Metastatic Liver Carcinoma in the Lung (tissue), 2 donors: ENCODE data around the genes IFRD2, TUSC2, ZMYND10 and RBM15B.

- PRO-cap, 2 experiments, result no peak in any of the 2 experiments
These were observed 825 bp upstream of the AMIGO3 start for GRCh38 chr3:49720149-49720869.

DNA sequence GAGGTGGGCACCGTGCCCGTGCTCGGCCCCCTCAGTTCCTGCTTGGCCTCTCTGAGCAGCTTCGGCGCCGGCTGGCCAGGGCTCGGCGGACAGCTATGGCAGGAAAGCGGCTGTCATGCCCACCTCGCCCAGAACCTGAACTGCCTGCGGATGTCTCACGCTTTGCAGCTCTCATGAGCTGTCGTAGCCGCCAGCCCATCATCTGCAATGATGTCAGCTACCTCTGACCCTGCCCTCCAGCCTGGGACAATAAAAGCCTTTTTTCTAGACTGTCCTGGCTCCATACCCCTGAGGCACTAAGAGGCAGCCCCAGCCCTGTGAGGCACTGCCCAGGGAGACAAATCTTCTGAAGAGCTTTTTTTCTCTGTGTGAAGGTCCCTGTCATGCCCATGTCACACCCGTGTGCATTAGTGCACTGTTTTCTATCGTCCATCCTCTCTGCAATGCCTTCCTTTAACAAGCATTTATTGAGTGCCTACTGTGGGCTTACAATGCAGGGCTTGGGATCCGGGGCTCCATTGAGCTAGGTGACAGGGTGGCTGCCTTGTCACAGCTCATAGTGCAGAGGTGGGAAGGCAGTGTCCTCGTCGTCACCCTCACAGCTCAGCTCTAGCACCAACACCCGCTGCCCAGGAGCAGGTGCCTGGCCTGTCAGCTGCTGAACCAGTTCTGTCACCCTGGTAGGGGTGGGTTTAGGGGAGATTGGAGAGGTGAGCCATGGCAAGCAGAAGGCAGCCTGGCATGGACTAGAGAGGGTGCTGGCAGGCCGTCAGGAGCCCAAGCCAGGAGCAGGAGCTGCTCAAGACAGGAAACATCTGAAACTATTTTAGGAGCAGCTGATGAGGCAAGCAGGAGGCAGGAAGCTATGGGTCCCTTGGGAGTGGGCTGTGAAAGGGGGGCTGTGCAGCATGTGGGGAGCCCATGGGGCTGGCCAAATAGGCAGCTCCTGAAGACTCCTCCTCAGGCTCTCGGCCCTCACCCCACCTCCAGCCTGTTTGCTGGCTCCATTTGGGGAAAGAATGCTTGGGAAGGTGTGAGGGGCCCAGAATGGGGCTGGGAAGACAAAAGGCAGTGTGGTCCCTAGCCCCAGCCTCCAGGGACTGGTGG is 2.1 kb downstream of the INKA1 start:
- PRO-cap, 2 experiments, result peak in 1 of 2 experiments; most common minus-strand start position 137 of the sequence (in 1)

DNA sequence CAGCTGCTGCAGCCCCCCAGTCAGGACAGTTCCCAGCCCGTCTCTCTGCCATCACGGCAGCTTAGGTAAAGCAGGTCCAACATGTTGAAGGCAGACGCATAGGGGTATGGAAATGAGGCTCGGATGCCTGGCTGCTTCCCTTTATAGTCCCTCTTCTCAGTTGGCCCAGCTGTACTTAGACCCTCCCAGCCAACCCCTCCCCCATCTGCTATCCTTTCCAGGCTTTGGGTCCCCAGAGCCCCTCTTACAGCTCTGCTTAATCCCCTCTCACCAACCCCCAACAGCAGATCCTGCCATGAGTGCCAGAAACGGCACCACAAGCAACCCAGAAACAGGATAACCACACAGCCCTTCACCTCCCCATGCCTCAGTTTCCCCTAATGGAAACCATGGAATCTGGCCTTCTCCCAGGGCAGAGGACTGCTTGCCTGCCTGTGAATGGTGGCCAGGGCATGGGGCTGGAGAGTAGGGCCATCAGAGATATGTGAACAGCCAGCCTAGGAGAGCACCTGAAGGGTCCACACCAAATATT is 1.6 kb downstream of the CAMKV start:
- PRO-cap, 2 experiments, result no peak in any of the 2 experiments

- PRO-cap, 2 experiments, result no peak in any of the 2 experiments
These were observed 3.9 kb upstream of the CAMKV start for GRCh38 chr3:49873438-49874076.

GRCh38 chr3:50157743-50158572 is 2.8 kb downstream of the SEMA3F start:
- PRO-cap, 2 experiments, result no peak in any of the 2 experiments

- PRO-cap, 2 experiments, result no peak in any of the 2 experiments
These were observed 12.1 kb downstream of the SEMA3F start for GRCh38 chr3:50167137-50167706.

- PRO-cap, 2 experiments, result peak in 1 of 2 experiments; most common plus-strand start chr3:50195226 (in 1); most common minus-strand start chr3:50195089 (in 1)
These were observed 3.4 kb downstream of the GNAT1 start for GRCh38 chr3:50194631-50195293.

- PRO-cap, 2 experiments, result no peak in any of the 2 experiments
These were observed 9.3 kb downstream of the GNAI2 start for GRCh38 chr3:50245265-50245782.

- PRO-cap, 2 experiments, result peak in 1 of 2 experiments; most common minus-strand start chr3:50246650 (in 1)
These were observed 10.6 kb downstream of the GNAI2 start for GRCh38 chr3:50246512-50247094.

DNA sequence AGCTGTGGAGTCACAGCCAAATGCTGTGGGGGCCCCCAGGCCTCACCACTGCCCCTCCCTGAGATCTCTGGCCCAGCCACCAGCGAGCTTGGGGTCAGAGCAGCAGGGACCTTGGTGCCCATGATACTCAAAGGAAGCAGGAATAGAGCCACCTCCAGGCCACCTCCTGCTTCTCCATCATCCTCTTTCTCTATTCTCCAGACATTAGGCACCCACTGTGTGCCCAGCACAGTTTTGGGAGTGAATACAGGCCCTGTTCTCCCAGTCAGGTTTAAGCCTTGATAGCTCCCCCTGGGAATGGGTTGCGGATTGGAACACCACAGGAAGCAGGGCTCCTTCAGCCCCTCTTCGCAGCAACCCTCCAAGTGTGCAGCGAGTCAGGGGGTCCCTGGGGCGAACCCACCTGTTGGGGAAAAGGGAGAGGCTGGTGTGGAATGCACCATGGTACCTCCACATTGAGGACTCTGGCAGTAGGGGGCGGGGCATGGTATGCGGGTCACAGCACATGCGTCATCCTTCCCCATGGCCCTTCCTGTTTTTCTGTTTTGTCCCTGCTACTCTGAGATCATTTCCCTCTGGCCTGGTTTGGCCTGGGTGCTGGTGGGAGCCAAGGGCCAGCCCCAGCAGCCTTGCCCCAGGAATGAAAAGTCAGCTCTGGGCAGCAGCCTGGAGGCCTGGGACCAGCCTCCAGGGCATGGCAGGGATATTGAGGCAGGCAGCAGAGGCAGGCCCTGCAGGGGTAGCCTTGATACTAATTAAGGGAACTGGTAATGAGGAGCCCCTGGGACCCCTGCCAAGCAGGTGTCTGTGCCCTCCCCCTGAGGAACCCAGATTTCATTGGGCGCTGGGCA is 14.2 kb upstream of the SEMA3B start:
- PRO-cap, 2 experiments, result peak in 1 of 2 experiments; most common plus-strand start position 576 of the sequence (in 1); most common minus-strand start position 457 of the sequence (in 1)

- PRO-cap, 2 experiments, result no peak in any of the 2 experiments
These were observed 3.5 kb upstream of the LSMEM2 start for GRCh38 chr3:50275244-50275943.

DNA sequence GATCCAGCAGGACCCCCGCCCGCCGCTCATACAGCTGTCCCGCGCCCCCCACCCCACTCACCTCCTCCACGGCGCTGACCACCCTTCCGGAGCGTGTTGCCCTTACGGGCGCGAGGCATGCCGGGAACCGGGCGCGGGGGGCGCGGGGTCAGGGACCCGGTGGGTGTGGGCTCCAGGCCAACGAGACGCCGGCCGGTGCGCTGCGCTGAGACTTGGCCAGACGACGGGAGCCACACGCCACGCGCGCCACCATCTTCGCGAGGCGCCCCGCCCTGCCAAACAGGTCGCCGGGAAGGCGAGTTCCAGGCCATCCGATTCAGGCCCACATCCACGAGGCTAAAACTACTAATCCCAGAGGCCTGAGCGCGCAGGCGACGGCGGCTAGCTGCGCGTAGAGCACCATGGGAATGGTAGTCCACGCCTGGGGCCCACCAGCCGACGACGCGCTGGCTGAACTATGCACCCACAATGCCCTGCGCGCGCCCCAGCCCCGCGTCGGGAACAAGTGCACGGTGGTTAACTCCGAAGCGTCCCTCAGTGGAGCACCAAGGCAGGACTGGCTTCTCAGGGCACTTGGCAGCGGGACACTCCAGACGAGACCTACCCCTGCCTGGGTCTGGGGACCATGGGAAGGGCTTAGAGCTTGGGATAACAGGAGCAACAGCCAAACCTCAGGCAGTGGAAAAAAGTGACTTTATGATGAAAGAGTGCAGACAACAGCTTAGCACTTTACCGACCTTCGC is at the start of gene IFRD2:
Gene IFRD2 (minus strand): TSS at position 274 of the 743 bp plus-strand sequence.
- PRO-cap, 2 experiments, result peak in 2 of 2 experiments; most common plus-strand start position 487 of the sequence (in 1); most common minus-strand start position 274 of the sequence (in 1)

- PRO-cap, 2 experiments, result peak in 2 of 2 experiments; most common plus-strand start chr3:50328344 (in 2); most common minus-strand start chr3:50328219 (in 2)
These were observed at the start of gene TUSC2 for GRCh38 chr3:50327869-50328935. Gene TUSC2, minus strand, starts transcription at chr3:50328223.

GRCh38 chr3:50336914-50337916 is 3.4 kb downstream of the RASSF1 start:
- PRO-cap, 2 experiments, result peak in 2 of 2 experiments; most common plus-strand start chr3:50337622 (in 1); most common minus-strand start chr3:50337292 (in 1)

GRCh38 chr3:50345602-50346284 is at the start of gene ZMYND10:
Gene ZMYND10, minus strand, starts transcription at chr3:50345732.
- PRO-cap, 2 experiments, result no peak in any of the 2 experiments

GRCh38 chr3:50638320-50638636 is 21.3 kb downstream of the MAPKAPK3 start:
- PRO-cap, 2 experiments, result no peak in any of the 2 experiments

GRCh38 chr3:50673430-50673884 is 1.3 kb upstream of the DOCK3 start:
- PRO-cap, 2 experiments, result no peak in any of the 2 experiments

DNA sequence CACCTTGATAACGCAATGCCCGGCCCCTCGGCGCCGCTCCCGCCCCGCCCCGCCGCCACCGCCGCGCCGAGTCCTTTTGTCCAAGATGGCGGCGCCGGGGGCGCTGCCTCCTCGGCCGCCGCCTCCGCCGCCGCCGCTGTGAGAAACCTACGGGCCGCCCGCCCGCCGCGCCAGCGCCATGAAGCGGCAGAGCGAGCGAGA is at the start of gene RBM15B:
Gene RBM15B (plus strand): TSS at position 64 of the 201 bp plus-strand sequence.
- PRO-cap, 2 experiments, result peak in 2 of 2 experiments; most common plus-strand start position 79 of the sequence (in 2)

- PRO-cap, 2 experiments, result no peak in any of the 2 experiments
These were observed 22.7 kb downstream of the RBM15B start for GRCh38 chr3:51413739-51414237.

DNA sequence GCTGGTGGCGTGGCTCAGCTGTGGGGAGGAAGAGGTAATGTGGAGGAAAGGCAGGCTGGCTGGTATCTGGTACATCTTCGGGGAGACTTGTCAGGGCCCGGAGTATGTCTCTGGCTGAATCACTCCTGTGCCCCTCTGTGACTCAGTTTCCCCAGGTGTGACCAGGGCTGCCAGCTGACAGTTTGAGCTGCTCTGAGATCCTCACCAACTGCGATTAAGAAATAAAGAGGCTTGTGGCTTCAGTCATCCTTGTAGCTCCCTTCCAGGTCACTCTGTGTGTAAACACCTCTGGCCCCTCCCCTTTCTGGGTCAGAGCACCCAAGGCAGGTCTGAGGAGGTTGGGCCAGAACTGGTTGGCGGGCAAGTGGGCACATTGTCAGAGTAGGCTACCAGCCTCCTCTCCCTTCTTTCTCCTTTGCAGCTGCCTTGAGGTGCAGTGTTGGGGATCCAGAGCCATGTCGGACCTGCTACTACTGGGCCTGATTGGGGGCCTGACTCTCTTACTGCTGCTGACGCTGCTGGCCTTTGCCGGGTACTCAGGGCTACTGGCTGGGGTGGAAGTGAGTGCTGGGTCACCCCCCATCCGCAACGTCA is 2.9 kb downstream of the TEX264 start:
- PRO-cap, 2 experiments, result no peak in any of the 2 experiments